Measurements from ENCODE around the genes ECEL1 and USP40.

GRCh38 chr2:232487313-232488208 is at the start of gene ECEL1:
Gene ECEL1 (minus strand): TSS chr2:232487834.
- RRBS = 3% methylated on average over 58 of the region's 114 CpGs

GRCh38 chr2:232495084-232495393 is 7.4 kb upstream of the ECEL1 start:
- RRBS = no CpG with 5 or more reads among the region's 5 CpGs

- RRBS = no CpG with 5 or more reads among the region's 7 CpGs
These were observed 2.0 kb downstream of the TIGD1 start for GRCh38 chr2:232548164-232548941.

DNA sequence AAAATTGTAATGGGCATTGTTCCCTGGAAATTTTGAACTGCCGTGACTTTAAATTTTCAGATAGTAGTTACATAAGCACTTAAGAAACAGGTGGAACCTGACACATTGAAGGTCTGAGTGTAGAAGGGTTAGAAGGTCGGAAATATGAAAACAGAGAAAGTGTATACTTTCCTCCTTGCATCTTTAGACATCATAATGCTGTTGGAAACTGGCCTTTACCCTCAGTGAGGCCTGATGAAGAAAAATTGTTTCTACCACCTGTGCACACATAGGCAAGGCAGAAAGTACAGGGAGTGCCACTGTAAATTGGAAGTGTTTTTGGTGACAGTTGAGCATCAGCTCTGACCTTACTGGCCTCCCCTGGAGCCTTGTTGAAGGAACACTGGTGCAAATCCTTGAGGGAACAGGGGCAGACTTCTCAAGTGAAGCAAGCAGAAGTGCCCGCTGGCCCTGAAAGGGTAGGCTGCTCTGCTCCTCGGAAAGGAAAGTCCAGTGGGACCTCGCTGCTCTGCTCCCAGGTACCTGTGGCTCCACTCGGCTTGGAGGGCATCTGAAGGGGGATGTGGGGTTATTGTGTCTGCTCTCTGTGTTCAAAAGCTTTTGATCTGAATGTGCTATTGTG is 23.2 kb downstream of the EIF4E2 start:
- RRBS = no CpG with 5 or more reads among the region's 6 CpGs

DNA sequence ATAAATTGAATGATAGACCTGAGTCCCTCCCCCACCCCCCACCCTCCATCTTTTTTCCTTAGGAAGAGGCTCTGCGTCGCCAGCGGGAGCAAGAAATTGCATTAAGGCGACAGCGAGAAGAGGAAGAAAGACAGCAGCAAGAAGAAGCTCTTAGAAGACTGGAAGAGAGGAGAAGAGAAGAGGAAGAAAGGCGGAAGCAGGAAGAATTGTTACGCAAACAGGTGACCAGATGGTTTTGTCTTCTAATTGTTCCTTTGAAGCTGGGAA is 43.3 kb upstream of the KCNJ13 start:
- RRBS = no CpG with 5 or more reads among the region's 7 CpGs

GRCh38 chr2:232899070-232899581 is 29.1 kb downstream of the SNORC start:
- RRBS = no CpG with 5 or more reads among the region's 8 CpGs

DNA sequence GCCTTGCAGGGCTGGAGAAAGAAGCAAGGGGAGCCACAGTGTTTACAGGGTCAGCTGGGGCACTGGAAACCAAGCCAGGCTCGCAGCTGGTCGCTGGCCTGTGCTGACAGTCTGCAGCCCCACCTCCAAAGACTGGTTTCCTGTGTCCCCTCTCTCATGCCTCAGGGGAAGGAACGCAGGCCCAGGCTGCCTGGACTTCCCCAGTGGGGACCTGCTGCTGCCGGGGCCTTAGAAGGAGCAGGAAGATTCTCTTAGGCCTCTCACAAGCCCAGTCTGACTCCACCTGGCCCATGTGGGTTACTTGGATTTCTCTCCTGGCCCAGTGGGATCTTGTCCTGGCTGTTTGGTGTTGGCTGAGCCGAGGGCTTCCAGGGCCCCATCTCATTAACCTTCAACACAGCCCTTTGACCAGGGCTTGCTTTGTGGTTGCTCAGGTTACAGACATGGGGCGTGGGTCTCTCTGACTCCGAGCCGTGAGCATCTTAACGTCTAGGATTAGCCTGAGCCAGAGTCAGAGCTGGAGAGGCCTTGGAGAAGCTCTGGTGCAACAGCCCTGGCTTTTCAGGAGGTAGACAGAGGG is 1.8 kb downstream of the INPP5D start:
- RRBS = no CpG with 5 or more reads among the region's 9 CpGs

DNA sequence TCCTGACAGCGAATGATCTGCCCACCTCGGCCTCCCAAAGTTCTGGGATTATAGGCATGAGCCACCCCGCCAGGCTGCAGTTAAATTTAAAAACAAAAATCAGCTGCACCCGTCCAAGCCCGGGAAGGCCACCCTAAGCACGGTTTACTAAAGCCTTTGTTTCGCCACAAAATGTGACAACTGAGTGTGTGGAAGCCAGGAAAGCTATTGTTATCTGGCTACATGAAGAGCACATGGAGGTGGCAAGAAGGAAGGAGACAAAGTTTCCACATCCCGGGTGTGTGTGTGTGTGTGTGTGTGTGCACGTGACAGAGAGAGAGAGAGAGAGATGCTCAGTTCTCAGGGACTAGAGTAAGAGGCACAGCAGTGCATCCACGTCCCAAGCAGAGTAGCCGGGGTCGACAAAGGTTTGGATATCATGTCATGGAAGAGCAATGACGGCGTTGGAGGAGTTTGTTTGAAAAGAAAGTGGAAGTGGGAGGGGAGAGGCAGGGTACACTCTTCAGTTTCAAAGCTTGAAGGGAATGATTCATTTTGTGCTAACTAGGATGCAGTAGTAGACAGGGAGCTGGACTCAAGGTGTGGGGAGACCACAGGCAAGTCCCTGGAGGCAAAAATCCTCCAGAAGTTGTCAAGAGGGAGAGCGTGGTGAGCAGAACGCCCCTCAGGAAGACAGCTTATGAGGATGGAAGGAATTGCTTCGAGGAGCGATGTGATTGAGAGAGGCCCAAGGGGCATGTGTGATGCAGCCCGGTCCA is 20.2 kb downstream of the INPP5D start:
- RRBS = 46% methylated on average over 3 of the region's 19 CpGs

DNA sequence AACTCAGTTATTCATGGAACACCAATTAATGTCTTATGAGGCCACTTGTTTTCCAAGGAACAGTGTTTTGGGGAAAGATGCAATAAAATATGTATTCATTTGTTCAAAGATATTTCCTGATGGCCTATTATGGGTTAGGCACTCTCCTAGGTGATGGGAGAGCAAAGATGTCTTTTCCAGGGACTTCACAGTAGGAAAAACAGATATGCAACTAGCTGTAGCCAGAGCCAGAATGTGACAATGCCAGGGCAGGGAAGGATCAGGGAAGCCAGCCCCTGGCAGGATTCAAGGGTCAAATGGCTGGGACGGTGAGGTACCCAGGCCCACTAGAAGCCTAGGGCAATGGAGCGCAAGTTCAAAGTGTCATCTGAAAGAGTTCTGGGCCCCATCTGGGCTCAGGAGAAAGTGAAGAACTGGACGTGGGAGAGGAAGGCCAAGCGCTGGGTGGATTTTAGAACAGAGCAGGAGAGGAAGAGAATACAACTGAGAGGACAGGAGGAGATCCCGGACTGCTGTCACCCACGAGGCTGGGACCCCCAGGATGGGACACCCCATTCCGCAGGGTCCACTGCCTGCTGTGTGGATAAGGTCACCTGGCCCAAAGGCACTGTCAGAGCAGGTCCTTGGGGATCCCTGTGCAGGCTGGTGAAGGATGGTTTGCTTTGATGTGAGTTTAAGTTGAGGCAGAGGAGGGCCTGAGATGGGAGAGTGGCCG is 79.7 kb upstream of the ATG16L1 start:
- RRBS = no CpG with 5 or more reads among the region's 8 CpGs

- RRBS = no CpG with 5 or more reads among the region's 8 CpGs
These were observed 66.2 kb upstream of the ATG16L1 start for GRCh38 chr2:233185203-233185698.

GRCh38 chr2:233211197-233211745 is 40.2 kb upstream of the ATG16L1 start:
- RRBS = no CpG with 5 or more reads among the region's 8 CpGs

DNA sequence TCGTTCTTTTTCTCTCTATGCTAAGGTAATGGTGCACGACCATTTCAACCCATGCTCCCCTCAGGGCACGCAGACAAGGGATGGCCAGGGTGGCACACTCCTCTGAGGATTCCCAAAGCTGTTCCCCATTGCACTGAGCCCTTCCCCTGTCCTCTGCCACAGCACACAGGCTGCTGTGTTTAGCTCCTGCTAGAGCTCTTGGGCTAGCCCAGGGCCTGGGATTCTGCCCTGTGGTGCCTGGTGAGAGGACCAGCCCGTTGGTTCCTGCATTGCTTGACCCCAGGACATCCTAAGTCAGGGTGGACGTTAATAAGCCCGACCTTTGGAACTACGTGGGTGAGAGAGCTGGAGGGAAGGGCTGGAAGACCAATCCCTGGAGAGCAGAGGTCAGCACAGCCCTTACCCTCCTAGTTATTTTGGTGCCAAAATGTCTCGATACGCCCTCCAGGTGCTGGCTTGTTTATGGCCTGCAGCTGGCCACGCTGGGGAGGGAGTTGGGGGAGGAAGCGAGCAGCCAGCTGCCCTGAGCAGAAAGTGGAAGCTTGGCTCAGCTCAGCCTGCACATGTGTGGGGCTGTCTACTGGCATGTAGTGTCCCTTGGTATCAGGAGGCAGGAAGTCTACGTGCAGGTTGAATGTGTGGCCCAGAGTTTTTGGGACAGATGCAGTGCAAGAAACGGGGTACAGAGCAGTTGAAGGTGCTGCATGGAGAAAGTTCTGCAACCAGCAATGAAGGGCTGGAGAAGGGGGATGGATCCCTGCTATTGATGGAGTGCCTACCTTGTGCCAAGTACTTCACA is 5.3 kb upstream of the DGKD start:
- RRBS = no CpG with 5 or more reads among the region's 13 CpGs

DNA sequence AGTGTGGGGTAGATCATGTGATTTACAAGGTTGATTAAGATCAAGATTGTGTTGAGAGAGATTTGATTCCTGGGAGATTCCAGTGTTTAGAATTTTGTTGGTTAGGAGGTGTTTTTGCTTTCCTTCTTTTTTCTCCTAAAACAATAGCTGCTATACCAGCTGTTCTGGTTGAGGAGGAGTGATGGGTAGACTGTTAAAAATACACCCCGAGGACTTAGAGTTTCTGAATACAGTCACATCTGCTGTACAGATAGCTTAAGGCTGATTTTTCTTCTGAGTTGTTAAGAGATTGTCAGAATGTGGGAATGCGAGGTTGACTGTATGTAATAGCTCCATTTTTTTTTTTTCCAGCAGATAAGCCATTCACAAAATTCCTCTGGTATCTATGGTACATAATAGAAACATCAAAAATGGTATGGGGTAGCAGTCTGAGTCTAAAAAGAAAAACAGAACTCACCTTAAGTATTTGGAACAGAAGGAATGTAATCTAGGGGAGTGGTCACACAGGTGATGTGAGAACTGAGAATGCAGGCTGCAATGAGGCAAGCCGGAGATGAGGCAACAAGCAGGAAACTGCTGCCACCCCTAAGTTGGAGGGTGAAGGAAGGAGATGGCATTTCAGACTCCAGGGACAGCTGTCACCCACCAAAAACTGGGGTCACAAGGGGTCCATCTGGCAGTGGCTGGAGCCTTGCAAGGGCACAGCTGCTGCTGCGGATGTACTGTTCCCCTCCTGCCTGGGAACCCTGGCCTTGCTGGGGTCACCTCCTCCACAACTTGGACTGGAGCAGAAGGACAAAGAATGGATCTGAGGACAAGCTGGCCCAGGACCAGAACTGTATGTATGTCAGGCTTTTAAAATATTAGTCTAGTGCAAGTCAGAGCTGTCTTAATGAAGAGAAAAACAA is 2.4 kb downstream of the DGKD start:
- RRBS = no CpG with 5 or more reads among the region's 4 CpGs

- RRBS = no CpG with 5 or more reads among the region's 3 CpGs
These were observed 65.2 kb downstream of the DGKD start for GRCh38 chr2:233419551-233419902.

- RRBS = no CpG with 5 or more reads among the region's 6 CpGs
These were observed 65.6 kb downstream of the DGKD start for GRCh38 chr2:233419903-233420239.

GRCh38 chr2:233420430-233421438 is 66.4 kb downstream of the DGKD start:
- RRBS = no CpG with 5 or more reads among the region's 21 CpGs

- RRBS = no CpG with 5 or more reads among the region's 8 CpGs
These were observed 67.2 kb downstream of the DGKD start for GRCh38 chr2:233421439-233421987.

DNA sequence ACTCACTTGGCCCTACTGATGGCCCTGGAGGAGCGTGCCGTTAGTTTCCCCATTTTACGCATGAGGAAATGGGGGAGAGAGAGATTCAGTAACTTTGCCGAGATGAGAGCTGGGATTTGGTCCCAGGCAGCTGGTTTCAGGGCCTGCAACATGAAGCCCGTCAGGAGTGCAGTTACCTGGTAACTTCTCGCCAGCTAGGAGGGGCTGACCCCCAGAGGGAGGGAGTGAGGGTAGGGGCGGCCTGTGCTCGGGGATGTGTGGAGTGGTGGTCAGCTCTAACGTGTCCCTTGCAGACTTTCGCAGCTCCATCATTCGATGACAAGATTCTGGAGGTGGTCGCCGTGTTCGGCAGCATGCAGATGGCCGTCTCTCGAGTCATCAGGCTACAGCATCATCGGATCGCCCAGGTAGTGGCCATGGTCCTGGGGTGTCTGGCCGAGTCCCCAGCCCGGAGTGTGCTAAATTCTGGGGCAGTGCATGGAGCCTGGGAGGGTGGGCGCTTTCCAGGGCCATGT is 103.8 kb downstream of the DGKD start:
- RRBS = no CpG with 5 or more reads among the region's 21 CpGs

DNA sequence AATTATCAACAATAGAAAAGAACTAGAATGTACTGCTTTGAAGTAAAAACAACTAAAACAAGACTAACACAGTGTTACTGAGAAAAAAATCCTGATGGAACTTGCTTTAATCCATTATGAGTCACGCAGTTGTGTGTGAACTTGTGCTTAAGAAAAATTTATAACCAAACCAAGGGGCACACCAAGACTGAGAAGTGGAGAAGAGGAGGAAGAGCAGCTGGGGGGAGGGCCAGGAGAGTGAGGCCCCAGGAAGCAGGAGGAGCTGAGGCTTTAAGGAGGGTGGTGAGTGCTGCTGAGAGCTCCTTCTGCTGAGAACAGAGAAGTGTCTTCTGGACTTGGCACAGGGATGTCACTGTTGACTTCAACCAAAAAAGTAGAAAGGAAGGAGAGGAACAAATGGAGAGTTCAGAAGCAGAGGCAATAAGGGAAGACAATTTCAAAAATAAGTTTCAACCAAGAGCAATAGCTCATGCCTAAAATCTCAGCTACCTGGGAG is 9.1 kb downstream of the USP40 start:
- RRBS = no CpG with 5 or more reads among the region's 1 CpG

GRCh38 chr2:233565938-233567114 is at the start of gene USP40:
Gene USP40 (minus strand): TSS chr2:233566782.
- RRBS = no CpG with 5 or more reads among the region's 57 CpGs

All from aortic smooth muscle cell (primary cell).